ENCODE results near the gene RIPK4.

GRCh38 chr21:41227583-41228408, 59.8 kb downstream of the BACE2 start:
- PRO-cap = no peak

GRCh38 chr21:41322708-41323204, 6.2 kb downstream of the FAM3B start:
- PRO-cap = no peak

GRCh38 chr21:41364523-41364978, 2.7 kb downstream of the MX2 start:
- PRO-cap = no peak

DNA sequence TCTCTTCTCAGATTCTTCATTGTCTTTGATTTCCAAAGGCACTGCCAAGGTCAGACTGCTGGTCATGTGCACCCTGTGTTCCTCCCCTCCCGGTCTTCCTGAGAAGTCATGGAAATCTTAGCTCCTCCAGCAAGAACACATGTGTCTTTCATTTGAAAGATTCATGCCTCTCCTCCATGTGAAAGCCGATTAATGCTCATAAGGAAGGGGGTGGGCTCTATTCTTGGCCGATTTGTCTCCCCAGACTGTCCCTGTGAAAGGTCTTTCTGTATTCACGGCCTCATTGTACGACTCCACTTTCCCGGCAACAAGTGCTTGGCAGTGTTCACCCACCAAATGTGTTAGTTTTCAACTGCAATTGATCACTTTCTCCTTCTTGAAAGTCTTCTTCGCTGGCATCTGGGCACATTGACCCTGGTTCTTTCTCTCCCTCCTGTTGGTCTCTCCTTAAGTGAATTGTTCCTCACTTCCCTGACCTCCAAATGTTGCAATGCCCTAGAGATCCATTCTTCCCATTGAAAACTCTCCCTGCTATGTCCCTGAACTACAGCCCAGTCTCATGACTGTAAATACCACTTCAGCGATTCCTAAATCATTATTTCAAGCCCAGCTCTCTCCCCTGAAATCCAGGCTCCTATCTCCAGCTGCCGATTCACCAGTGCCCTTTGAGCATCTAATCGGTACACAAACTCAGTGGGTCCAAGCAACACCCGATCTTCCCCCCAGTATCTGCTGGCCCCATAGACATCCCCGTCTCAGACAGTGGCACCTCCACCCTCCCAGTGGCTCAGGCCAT, 25.5 kb downstream of the MX2 start:
- PRO-cap = no peak

- PRO-cap = no peak
Observed at GRCh38 chr21:41411221-41411738, 14.8 kb upstream of the MX1 start.

DNA sequence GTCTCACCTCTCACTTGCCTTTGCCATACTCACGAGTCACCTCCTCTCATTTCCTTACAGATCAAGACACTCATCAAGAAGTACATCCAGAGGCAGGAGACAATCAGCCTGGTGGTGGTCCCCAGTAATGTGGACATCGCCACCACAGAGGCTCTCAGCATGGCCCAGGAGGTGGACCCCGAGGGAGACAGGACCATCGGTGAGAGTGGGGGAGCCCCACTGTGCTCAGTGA, 14.7 kb downstream of the MX1 start:
- PRO-cap = no peak

- PRO-cap = no peak
Observed at GRCh38 chr21:41489330-41489728, 18.6 kb downstream of the TMPRSS2 start.

GRCh38 chr21:41504821-41505310, 3.1 kb downstream of the TMPRSS2 start:
- PRO-cap = no peak

DNA sequence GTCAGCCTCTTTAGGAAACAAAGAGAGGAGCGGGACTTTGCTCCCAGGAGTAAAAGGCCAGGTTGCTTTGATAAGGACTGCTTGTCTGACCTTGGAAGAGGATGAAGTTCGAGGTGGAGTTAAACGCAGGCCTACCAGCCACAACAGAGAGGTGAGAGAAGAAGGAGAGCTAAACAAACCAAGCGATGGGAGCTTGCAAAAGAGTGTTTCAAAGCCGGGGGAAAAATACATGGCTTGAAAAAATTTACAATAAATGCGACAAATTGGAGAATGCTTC, 50.0 kb upstream of the TMPRSS2 start:
- PRO-cap = no peak

DNA sequence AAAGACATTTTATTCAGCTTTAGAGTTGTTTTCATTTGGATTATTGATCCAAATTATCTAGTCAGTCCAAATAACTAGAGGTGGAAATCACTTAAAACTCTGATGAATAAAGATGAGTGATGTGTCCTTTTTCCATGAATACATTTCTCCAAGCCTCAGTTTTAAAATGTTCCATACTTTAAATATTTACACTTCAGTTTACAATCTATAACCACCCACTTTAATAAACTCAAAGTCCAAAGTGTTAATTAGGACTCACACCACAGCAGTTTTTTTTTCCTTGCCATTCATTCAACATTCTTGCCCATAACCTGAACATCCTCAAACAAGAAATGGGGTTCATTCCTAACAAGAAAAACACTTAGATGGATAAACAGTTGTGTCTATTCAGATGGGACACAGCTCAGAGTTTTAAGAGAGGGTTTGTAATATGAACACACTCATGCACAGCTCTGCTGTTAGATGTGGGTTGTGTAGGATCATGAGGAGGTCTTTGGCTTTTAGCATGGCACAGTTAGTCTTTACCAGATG, 71.2 kb upstream of the TMPRSS2 start:
- PRO-cap = no peak

GRCh38 chr21:41706083-41706549, 60.7 kb downstream of the RIPK4 start:
- PRO-cap = no peak

DNA sequence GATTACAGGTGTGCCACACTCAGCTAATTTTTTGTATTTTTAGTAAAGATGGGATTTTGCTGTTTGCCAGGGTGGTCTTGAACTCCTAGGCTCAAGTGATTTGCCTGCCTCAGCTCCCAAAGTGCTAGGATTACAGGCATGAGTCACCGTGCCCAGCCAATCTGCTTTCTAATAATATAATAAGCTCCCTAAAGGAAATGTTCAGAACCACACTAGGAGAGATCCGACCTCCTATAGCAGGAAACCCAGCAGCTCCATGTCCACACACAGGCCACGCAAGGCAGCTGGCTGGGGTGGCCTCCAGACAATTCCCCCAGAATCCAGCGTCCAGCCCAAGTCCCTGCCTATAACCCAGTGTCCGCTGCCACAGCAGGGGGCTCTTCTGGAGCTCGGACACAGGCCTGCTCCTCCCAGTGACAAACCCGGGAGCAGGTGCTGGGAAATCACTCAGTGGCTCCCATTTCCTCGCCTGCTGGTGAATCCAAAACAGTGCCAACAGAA, 7.6 kb downstream of the RIPK4 start:
- PRO-cap = no peak

- PRO-cap = no peak
Observed at GRCh38 chr21:41765852-41766846, 703 bp downstream of the RIPK4 start.

GRCh38 chr21:41766847-41767318, at the start of gene RIPK4:
Gene RIPK4, minus strand, starts transcription at chr21:41767052.
- PRO-cap = bidirectional peak, plus-strand start at chr21:41767196, minus-strand start at chr21:41767052

DNA sequence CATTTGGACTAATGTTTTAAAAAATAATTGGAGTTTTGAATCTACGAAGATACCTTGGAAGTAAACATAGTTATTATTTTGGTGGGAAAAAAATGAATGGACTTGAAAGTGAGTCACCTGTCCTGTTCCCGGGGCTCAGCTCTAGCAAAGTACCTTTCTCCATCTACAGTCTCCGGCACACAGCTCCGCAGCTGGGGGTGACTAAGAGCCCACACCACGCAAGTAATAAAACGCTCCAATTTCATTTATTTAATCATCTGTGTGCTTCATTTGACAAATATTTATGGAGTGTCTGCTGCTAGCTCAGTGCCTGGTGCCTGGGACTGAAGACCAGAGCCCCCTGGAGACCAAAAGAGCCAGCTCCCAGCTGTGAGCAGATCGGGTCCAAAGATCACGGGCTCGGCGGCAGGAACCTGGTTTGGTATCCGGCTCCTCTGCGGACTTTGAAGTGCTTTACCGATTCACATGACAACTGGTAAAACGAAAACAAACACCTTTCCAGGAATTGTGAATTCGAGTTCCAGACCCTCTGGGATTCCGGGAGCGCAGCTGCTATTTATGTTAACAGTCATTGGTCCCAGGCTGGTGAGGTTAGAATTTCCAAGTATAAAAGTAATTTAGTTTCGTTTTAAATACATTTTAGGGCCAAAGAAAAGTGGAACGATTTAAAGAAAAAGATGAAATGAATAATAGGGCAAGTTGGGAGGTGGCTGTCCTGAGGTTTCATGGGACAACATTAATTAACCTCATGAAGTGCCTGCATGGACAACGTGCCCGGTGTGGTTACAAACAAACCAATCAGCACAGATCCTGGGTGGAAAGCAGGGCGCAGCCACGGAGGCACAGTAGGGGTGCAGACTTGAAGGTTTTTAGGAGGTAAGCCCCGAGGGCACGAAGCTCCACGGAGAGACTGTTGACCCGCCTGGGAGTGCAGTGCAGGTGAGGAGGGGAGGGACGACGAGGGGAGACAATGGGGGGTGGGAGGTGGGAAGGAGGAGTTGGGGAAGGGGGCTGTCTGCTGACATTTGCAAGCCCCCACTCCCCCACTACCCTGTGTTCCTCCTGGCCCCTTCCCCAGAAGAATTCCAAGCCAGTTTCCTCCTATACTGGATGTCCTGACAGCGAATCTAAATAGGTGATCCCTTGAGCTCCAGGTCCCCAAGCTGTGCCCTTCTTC, 2.0 kb upstream of the RIPK4 start:
- PRO-cap = bidirectional peak, plus-strand start at position 333 of the sequence, minus-strand start at position 143 of the sequence; bidirectional peak, plus-strand start at position 387 of the sequence, minus-strand start at position 393 of the sequence

DNA sequence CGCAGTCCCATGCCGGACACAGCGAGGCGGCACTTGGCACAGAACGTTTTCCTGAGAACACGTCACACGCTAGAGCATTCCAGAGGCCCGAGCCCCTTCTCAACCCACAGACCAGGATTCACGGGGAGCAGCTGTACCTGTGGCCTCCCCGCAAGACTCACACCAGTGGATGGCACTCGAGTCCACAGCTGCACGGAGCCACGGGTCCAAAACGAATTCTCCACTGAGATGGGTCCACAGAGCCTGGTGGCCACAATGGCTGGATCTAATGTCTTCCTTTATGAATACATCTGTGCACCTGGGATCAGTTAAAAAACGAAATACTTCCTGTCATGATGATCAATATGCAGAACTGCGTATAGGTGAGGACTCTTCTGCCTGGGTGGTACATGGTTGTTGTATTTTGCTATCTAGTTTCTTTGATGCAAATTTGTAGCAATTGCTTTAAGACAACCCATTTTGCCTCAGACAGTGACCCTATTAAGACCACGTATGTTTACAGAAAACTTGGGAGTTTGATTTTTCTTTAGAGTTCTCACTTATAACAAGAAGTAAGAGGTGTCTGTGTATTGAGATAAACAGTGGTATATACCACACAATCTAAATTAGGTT, 31.7 kb upstream of the RIPK4 start:
- PRO-cap = no peak

DNA sequence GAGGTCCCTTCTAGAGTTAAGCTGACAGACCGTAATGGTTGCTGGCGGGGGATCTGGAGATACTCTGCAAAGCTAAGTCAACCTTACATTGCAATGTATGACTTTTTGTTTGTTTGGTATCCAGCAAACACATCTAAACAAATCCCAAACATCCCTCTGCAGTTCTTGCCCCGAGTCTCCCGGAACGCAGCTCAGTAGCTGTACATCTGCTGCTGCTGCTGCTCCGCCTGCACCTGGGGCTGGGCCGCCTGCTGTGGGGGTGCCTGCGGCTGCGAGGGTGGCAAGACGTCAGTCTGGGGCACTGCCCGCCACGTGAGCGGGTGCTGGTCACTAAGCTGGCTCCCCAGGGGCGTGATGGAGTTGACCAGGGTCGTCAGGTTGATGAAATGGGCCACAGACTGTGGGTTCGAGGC, 34.2 kb upstream of the RIPK4 start:
- PRO-cap = no peak

DNA sequence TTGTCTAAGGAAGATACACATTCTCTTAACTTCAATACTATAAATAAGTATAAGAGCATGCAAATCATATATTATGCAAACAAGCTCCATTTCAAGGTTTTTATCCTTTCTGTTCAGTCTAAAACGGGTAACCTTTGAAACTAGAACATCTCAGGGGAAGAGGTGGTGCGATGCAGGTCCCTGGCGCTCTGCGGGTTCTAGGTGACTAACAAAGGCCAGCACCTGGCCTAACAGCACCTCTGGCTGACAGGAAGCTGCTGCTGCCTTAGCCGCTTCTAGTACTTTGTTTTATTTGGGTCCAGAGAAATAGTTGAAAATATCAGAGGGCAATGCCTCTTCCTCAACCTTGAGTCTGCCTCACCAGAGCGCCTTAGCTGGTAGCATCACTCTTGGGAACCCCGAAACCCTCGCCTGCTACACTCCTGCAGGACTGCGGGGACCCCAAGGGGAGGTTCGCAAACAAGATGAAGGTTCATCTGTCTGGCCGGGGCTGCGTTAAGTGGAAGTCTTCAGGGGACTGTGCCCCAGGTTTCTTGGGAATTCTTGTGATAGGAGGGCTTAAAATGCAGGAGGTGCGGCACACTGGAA, 45.5 kb downstream of the PRDM15 start:
- PRO-cap = no peak

DNA sequence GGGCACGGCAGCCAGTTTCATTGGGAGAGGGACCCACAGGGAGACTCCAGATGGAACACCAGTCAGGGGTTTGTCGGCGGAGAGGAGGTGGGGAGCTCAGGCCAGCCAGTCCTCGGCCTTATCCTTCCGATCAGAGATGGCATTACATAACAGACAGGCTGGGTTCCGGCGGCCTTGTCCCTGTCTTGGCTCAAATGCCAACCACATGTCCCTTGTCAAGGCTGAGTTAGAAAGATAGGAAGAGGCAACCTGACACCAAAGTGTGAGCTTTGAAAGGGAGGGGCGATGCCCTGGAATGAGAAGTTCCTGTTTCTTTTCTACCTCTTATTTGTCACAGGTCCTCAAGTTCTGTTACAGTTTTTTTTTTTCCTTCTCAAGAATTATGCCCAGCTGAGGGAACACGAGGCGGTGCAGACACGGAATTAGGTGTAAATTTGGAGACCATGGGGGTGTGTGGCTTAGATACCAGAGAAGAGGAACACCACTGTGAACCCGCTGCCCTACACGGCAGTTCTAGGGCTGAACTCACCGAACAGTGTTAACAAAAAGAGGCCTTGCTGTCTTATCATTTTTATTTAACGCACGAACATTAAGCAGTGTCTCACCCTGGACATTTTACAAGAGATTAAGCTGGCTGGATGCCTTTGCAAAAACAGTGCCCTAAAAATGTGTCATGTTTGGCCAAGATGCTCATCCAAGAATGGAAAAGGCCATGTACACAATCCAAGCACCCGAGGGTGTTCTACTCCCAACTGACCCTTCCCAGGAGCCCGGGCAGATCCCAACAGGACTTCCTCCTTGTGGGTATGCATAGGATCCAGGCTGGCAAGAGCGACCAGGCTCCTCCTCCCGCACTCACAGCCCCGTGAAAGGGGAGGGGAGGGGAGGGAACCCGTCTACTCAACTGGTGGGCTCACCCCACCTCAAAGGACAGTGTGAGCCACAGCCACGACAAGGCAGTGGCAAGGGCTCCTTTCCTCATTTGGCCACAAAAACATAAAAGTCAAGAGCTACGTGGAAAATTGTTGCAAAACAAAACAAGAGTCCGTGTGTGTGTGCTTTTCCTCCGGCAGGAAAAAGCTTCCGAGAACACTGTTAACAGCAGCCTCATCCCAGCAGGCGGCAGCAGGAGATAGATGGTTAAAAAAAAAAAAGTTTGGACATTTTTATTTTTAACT, 20.5 kb downstream of the C2CD2 start:
- PRO-cap = unidirectional peak, minus-strand start at position 196 of the sequence

DNA sequence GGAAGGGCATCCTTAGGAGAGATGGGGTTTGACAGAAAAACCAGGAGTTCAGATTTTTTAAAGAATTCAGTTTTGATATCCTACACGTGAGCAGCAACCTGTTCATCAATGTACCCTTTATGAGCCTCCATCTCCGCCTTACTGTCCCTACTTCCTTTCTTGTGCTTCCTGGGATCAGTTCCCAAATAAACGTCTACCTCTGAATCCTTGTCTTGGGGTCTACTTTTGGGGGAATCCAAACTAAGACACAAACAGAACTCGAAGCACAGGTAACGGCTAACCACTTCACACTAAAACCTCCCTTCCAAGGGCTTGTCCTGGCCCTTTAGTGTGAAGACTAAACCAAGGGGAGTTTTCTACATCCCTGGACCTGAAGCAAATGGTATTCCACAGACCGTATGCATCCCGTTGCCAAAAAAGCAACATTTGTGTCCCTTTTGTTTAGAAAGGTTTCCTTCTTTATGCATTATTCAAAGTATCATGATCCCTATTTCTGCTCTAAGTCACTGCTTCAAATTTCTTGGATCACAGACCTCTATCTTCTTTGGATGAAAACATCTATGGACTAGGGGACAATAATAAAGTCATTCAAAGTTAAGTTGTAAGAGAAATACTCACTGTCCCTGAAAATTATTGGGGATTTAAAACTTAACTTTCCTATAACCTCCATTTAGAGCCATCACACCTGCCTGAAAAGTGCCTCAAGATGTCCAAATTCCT, 9.8 kb downstream of the ZBTB21 start:
- PRO-cap = no peak